LHCN-M2 (cell line): ENCODE results near the gene RTP1.

- RAMPAGE, long total RNA = no peak
These were observed 38.5 kb upstream of the MAP3K13 start for GRCh38 chr3:185324371-185324801.

- RAMPAGE, long total RNA = no peak
These were observed 61.6 kb downstream of the TMEM41A start for GRCh38 chr3:185437142-185437629.

GRCh38 chr3:185656164-185656889, 70.2 kb downstream of the SENP2 start:
- RAMPAGE, long total RNA = no peak

GRCh38 chr3:185773773-185774363, 51.0 kb downstream of the IGF2BP2 start:
- RAMPAGE, long total RNA = no peak

DNA sequence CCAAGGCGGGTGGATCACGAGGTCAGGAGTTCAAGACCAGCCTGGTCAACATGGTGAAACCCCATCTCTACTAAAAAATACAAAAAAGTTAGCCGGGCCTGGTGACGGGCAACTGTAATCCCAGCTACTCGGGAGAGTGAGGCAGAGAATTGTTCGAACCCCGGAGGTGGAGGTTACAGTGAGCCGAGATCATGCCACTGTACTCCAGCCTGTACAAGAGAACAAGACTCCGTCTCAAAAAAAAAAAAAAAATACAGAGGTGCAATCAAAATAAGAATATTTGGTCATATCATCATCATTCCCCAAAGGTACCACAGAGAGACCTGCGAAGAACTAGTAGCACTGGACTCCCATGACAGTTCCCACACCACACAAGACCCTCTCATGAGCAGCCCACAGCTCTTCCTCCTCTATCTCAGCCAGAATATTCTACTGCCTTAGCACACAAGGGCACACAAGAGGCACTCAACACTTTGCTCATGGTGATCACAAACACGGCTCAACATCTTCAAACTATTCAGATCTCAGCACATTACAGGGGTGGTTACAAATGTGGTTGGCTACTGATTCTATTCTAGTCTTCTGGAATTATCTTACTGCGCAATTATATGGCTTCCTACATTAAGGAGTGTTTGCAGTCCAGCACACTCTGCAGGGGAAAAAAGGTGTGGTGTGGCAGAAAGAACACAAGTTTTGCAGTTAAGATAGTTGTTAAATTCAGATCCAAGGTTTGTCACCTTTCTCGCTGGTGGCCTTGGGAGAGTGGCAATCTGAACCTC, 32.1 kb downstream of the IGF2BP2 start:
- RAMPAGE, long total RNA = no peak

GRCh38 chr3:185914281-185915050, 23.3 kb downstream of the TRA2B start:
- RAMPAGE, long total RNA = no peak

DNA sequence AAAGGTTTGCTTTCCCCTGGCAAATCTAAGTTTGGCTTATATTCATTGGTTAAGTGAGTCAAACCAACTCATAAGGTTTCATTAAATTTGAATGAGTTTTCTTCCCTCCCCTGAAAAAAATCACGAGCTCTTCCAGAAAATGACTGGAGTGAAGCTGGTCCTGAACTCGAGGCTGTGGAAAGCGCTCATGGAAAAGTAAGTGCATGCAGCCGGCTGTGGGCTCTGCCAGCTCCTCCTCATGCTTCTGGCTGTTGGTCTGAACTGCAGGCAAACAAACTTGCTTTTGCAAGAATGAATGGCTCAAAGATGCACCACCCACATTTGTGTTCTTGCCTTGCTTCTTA, 6.3 kb downstream of the ETV5 start:
- RAMPAGE, long total RNA = no peak

DNA sequence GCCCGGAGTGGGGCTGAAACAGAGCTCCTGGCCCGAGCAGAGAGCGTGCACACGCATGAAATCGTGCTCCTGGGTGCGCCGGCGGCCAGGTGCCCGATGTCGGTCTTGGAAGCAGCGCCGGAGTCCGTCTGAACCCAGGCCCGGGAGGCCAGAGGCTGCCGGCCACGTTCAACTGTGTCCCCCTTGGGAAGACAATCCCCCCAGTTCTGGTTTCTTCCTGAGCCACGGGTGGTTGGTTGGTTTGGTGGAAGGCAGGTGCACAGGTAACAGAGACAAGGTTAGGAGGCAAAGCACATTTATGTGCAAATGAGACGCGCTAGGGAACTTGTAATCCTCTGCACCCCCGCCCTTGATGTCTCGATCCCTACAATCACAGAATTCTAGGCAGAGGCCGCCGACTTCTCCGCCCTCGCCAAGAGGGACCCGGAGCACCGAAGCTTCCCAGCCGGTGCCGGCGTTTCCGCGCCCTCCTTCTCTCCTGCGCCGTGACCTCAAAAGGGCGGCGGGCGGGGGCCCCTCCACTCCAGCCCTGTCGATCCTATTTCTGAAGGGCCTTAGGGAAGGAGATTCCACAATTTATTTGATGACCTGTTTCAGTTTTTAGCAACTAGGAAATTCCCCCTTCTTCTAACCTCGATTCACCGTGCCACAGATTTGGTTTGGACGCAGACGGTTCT, 85.2 kb upstream of the ETV5 start:
- RAMPAGE, long total RNA = no peak

DNA sequence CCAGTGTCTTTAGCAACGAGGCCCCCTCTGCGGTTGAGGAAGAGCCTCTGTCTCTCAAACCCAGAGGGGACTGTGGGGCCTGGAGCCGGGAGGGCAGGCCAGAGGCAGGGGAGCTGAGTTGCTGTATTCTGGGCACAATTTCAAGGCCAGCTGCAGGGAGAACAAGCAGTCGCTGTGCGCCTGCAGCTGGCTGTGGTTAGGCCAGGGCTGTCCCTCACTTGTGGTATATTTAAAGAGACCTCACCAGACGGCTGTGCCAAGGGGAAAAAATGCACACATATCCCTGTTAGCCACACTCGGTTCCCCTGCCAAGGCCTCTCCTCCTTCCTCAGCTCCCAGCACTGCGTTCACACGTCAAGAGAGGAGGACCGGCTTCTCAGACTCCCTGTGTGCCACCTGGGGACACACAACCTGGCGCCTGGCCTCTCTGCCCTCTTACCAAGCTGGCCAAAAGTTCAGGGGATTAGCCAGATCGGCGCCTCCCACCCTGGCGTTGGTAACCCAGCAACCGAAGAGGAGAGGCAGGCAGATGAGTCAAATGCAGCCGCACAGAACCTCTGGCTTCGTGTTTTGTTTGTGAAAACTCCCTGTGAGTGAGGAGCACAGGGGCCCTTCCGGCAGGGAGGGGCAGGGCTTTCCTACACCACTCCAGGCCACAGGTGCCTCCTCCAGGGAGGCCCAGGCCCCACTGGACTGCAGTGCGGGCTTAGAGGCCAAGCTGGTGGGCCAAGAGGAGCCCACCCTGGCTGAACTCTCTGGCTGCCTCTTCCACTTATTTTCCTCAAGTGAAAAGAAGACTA, 101.3 kb upstream of the ETV5 start:
- RAMPAGE, long total RNA = no peak

DNA sequence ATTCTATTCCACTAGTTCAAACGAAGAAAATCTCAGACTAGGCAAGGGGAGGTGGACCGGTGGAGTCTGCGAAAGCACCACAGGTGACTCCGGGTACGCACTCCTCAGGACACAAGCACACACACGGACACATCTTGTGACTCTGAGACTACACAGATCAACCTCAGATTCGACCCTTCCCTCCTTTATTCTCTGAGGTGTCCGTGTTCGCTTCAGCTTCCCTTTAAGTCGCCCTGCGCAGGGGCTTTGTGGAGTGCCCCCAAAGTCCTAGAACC, 868 bp downstream of the DGKG start:
- RAMPAGE, long total RNA = no peak

- RAMPAGE, long total RNA = no peak
These were observed 4.3 kb downstream of the AHSG start for GRCh38 chr3:186617076-186617713.

GRCh38 chr3:186619870-186620490, 7.1 kb downstream of the AHSG start:
- RAMPAGE, long total RNA = no peak

- RAMPAGE, long total RNA = no peak
These were observed 3.7 kb downstream of the EIF4A2 start for GRCh38 chr3:186786800-186787668.

DNA sequence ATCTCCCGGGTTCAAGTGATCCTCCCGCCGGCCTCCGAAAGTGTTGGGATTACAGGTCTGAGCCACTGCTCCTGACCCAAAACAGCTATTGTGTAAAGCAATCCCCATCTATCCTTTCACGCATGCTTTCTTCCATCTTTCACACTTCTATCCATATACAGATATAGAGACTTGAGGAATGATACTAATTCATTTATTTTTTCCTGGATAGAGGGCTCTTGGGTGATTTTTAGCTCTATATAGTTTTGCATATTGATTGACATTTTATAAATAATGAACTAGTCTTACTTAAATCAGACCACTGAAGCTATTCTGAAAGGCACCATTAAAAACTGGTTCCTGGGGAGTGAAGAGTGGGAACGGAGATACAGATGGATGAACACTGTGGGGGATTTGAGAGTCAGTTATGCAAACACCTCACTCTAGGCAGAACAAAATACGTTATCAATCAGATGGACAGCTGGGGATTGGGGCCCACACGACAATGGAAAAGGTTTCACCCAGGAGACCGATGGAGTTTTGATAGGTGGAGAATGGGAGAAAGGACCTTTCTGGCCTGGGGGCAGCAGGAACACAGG, 16.2 kb downstream of the ST6GAL1 start:
- RAMPAGE, long total RNA = no peak

DNA sequence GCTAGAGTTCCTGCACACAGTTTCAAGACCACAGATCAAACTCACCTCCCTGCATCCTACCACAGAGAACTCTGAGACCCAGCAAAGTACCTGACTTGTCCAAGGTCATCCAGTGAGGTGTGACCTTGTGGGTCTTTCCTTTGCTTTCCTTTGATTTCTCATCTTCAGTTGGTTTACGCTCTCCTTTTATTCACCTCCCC, 45.6 kb downstream of the ST6GAL1 start:
- RAMPAGE, long total RNA = no peak

GRCh38 chr3:186983640-186983900, 53.2 kb downstream of the ST6GAL1 start:
- RAMPAGE, long total RNA = no peak

DNA sequence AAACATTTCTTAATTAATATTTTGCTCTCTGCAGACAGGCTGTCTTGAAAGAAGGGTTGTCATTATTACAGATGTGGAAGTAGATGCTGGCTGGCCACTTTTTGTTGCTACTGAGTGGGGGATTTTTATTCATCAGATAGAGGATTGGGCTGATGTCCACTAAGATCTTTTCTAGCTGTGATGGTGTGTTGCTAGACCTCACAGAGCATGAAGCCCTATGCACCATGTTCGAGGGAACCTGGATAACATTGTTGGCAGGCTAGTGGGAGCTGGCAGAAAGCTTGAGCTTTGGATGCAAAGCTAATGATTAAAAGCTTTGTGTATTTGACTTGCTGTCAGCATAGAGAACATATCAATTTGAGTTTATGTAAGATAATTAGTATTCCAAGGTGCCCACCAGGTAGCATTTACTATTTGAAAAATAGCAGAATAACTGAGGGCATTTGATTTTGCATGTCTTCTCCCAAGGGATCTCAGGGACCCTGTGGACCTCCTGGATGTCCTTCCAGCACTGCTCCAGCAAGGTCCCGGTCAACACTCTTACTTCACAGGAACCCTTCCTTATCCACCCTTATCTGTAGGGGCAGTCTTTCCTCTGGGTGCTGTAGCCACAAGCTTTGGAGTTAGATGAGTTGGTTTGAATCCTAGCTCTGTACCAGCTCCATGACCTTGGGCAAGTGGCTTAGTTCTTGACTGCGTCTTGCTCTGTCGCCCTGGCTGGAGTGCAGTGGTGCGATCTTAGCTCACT, 59.2 kb downstream of the ST6GAL1 start:
- RAMPAGE, long total RNA = no peak

DNA sequence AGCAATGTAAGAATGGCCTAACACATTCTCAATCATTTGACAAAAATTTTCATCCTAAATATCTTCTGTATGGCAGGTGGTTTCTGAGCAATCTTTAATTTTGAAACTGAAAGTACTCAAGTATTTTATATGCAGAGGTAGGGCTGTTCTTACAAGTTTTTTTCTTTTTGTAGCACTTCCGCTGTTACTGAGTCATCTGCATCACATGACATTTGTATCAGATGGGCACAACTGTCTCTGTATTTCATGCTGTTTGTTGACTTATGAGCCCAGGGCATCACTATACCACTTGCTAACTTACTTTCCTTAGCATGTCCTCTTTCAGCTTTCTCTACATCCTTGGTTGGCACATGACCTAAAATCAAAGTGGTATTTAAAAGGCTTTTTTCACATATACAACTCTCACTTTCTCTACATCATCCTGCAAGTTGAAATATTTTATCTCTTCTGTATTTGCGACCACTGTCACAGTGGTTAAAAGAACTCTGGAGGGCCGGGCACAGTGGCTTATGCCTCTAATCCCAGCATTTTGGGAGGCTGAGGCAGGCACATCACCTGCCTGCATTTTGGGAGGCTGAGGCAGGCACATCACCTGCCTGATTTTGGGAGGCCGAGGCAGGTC, 8.5 kb downstream of the RPL39L start:
- RAMPAGE, long total RNA = no peak

DNA sequence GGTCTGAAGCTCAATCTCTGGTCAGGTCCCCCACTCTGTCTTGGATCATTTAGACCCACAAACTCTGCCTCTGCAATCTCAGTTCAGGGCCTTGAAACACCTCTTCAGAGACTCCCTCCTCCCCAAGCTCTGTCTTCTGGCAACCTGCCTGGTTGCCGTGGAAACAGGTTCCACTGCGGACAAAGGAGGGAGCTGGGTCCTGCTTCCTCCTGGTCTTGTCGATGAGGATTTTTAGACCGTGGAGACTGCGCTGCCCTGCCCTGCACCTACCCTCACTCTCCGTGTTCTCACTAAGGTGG, at the start of gene RTP1:
Gene RTP1, plus strand, starts transcription at position 192 of the 299 bp plus-strand sequence.
- RAMPAGE, long total RNA = no peak

GRCh38 chr3:187222596-187223213, 25.4 kb downstream of the RTP1 start:
- RAMPAGE, long total RNA = no peak